SK-N-DZ (cell line): ENCODE results near the genes CDKN2B and TAF1L.

DNA sequence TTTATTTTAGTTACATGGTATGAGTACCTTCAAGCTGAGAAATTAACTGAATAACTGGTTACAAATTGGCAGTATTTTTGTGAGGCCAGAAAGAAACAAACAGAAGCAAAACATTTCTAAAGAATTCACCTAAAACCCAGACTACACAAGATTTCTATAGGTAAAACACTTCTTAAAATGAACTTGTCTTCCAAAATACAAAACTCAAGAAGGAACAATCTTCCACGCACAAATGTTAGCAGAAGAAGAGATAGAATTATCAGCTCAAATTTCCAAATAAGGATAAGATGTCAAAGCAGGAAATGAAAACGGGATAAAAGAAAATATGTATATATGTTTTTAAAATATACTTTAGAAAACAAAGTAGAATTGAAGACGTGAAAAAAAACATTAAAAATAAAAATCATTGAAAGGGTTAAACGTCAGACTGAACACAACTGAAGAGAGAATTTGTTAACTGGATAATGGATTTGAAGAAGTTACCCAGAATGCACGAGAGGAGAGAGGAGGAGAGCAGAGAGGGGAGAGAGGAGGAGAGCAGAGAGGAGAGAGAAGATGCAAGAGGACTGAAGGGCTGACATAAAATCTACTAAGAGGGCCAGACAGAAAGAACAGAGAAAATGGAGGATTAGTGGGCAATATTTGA, 68.6 kb downstream of the CDKN2A start:
RAMPAGE:
- cytosol, long total RNA = no peak
- nucleus, long total RNA = no peak

GRCh38 chr9:21986811-21987123, 12.1 kb upstream of the CDKN2A start:
RAMPAGE:
- cytosol, long total RNA = no peak
- nucleus, long total RNA = no peak

GRCh38 chr9:21994217-21994496, 14.9 kb downstream of the CDKN2B start:
RAMPAGE:
- cytosol, long total RNA = no peak
- nucleus, long total RNA = start-site peak on the minus strand at chr9:21994352-21994447, 151 and 76 reads in 2 replicates

DNA sequence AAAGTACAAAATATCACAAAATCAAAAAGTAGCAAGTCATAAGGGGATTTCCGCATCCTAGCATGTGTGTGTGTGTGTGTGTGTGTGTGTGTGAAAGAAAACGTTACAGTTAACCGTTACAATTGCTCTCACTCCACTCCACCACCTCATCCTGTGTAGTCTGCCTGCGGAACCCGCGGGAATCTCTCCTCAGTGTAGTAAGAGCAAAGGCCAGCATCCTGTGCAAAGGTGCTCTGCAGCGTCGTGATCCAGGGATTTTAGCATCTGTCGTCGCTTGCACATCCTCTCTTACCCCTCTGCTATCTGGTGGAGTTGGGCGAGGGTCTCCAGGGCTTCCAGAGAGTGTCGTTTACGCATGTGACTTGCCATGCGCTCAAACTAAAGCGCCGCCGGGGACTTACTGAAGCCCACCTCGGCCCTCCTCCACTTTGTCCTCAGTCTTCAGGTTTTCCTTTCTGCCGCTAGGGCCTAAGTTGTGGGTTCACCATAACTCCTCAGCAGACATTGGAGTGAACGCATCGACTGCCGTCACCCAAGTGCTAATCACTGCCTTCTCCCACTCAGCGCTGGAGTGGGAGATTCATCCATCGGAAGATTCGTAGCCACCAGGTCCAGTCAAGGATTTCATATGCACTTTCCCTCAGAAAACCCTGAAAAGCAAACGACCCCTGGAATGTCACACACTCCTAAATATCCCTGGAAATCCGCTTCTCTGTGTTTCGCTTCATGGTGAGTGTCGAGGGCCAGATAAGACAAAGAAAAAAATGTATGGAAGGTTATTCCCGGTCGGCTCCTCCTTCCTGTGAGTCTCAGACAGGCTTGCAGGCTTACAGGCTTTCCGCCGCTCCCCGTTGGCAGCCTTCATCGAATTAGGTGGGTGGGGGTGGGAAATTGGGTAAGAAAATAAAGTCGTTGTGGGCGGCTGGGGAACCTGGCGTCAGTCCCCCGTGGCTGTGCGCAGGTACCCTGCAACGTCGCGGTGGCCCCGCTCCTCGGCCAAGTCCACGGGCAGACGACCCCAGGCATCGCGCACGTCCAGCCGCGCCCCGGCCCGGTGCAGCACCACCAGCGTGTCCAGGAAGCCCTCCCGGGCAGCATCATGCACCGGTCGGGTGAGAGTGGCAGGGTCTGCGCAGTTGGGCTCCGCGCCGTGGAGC, 3.7 kb downstream of the CDKN2B start:
RAMPAGE:
- cytosol, long total RNA = no peak
- nucleus, long total RNA = no peak

GRCh38 chr9:22009039-22009663, at the start of gene CDKN2B:
TSS of gene CDKN2B (minus strand) at chr9:22009305.
RAMPAGE:
- cytosol, long total RNA = no peak
- nucleus, long total RNA = no peak

DNA sequence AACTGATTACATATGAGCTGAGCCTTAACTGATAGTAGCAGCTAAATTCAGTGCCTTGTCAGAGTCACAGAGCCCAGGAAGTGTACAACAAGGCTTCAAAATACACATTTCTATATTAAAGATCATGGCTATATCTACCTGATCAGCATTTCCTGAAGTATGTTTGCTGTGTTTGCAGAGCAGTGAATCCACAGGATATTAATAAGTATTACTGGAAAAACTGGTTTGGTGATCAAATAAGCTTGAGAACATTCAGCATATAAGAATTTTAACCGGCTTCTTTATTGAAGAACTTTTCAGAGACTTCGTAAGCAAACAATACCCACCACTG, 227.1 kb downstream of the ELAVL2 start:
RAMPAGE:
- cytosol, long total RNA = no peak
- nucleus, long total RNA = no peak

RAMPAGE:
- cytosol, long total RNA = no peak
- nucleus, long total RNA = no peak
These were observed 1.2 kb downstream of the C9orf72 start for GRCh38 chr9:27572141-27572485.

DNA sequence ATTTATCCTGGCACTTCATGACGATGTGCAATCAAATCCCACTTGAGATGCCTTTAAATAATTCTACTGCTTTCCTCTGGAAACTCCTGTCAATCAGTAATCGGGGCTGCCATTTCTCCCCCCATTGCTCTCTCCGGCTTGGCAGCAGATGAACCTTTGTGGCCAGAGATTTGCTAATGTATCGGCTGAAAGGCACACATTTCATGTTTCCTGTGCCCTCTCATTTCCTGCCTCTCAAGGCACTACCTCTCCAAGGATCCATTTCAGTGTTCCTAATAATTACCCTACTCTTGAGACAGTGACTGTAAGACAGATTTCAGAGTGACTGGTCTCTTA, 291.9 kb upstream of the C9orf72 start:
RAMPAGE:
- cytosol, long total RNA = no peak
- nucleus, long total RNA = no peak

GRCh38 chr9:32541625-32542487, 10.3 kb upstream of the SMIM27 start:
RAMPAGE:
- cytosol, long total RNA = no peak
- nucleus, long total RNA = no peak

DNA sequence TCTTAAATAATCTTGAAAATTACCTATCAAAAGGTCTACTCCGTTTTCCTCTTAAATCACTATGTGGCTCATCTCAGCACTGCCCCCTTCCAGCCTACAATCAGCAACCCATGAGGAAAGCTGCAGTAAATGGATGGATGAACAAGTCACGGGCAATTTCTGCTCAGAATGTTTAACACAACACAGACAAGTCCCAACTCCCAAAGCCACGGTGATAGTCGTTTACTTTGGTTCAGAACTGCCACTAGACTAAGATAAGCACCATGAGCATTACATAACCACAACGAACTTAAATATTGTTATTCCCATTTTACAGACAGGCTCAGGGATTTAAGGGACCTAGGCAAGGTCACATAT, 2.0 kb upstream of the SMIM27 start:
RAMPAGE:
- cytosol, long total RNA = no peak
- nucleus, long total RNA = no peak

DNA sequence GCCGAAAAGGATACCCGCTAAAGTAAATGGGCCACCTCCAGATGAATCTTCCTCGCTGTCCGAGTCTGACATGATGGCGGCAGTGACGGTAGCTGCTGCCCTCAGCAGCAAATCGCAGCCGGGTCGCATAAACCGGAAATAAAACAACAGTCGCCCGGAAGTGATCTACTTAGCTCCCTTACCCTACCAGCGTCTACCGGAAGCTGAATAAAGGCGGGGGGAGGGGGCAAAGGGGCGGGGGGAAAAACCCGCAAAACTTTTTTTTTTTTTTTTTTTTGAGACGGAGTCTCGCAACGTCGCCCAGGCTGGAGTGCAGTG, at the start of gene TAF1L:
Gene TAF1L (minus strand): TSS at position 219 of the 318 bp plus-strand sequence.
RAMPAGE:
- cytosol, long total RNA = no peak
- nucleus, long total RNA = no peak

DNA sequence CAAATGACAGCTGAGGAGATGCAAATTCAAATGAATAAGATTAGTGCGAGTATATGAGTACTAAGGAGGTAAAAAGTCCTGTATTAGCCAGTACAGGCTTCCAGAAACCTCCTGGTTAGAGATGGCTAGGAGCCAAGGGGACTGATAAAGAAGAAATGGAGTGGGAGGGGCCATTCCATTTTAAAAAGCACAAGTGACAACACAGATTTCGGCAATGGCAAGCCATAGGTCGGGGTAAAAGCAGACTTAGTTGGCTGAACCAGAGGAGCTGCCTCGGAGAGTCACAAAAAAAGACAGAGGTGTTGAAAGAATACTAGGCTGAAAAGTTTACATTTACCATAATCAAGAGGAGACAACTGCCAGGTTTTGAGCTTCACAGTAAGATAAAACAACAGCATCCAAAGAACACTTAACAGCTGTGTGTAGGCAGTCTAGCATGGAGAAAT, 9.1 kb downstream of the APTX start:
RAMPAGE:
- cytosol, long total RNA = no peak
- nucleus, long total RNA = no peak

GRCh38 chr9:33000710-33001079, 733 bp downstream of the APTX start:
RAMPAGE:
- cytosol, long total RNA = no peak
- nucleus, long total RNA = no peak

DNA sequence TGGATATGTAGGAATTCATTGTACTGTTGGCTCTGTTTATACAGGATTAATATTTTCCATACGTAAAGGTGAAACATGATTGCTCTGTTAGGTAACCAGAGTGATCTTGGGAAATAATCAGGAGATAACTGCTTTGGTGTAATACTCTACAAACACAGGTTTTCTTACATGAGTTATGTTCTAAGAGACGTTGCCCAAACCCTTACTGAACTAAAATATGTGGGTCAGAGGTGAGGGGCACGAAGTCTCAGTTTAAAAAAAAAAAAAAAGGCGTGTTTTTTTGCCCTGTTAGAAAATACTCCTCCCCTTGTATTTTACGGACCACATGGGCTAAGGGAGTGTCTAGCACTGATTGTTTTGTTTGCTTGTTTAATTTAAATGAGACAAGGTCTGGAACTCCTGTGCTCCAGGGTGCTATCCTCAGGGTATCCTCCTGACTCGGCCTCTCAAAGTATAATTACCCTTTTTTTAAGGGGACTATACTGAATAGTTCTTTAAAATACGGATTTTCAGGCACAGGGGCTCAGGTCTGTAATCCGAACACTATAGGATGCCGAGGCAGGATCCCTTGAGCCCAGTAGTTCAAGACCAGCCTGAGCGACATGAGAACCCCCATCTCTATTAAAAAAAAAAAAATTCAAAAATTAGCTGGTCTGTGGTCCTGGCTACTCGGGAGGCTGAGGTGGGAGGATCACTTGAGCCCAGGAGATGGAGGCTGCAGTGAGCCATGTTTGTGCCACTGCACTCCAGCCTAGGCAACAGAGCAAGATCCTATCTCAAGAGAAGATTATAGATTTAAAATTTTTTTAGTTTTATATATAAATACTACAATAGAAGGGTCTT, 8.1 kb downstream of the DNAJA1 start:
RAMPAGE:
- cytosol, long total RNA = no peak
- nucleus, long total RNA = no peak

RAMPAGE:
- cytosol, long total RNA = no peak
- nucleus, long total RNA = no peak
These were observed 17.3 kb downstream of the DNAJA1 start for GRCh38 chr9:33042188-33042890.

DNA sequence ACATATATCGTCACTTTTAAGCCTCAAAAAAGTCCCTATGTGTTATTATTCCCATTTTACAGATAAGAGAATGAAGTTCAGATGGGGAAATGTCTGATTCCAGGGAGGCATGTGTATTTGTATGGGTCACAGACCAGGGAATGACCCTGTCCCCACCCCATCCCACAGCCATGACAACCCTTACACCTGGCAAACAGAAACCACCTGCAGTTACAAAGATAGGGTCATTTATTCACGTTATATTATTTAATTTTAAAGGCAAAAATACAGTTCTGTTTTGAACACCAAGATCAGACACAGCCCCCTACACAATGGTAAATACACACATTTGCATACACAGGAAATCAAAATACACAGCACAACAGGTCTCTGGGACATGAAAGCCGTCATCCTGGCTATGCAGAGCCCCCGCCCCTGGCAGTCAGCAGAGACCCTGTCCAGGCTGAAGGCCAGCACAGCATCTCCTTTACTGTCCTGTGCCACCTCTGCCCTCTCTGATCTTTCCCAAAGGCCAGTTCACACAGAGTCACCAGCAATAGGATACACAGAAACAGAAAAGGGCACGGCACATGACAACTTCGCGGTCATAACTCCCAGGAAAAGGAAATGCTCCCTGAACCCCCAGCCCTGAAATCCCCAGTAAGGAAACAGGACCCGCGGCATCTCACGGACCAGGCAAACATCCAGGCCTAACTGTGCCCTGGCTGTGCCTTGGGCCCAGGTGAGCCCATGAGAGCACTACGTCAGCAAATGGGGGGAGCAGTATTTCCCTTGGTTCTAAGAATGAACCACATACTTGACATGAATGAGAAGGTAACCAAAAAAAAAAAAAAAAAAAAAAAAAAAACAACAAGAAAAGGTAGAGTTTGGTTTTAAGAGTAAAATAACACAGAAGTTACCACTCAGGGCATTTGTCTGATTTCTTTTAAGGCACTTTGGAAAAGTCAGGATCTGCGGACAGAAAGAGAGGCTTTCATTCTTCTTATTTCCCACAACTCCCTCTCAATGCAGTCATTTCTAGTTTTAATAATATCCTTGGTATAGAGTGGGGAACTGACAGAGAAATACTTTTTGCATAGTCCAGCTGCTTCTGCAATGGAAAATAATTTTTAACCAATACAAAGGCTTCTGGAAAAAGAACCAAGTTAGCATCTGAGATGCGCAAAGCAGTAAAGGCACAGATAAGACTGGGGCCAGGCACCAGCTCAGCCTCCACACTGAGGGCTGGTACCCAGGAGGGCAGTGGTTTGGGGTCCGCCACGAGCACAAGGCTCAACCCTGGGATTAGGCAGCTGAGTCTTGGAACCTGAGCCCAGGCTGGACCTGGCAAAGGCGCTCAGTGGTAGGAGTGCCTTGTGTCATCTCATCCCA, 34.4 kb upstream of the SMU1 start:
RAMPAGE:
- cytosol, long total RNA = no peak
- nucleus, long total RNA = no peak

RAMPAGE:
- cytosol, long total RNA = no peak
- nucleus, long total RNA = no peak
These were observed 37.4 kb upstream of the SMU1 start for GRCh38 chr9:33113631-33114459.

GRCh38 chr9:33137911-33139061, 28.9 kb downstream of the B4GALT1 start:
RAMPAGE:
- cytosol, long total RNA = no peak
- nucleus, long total RNA = no peak

DNA sequence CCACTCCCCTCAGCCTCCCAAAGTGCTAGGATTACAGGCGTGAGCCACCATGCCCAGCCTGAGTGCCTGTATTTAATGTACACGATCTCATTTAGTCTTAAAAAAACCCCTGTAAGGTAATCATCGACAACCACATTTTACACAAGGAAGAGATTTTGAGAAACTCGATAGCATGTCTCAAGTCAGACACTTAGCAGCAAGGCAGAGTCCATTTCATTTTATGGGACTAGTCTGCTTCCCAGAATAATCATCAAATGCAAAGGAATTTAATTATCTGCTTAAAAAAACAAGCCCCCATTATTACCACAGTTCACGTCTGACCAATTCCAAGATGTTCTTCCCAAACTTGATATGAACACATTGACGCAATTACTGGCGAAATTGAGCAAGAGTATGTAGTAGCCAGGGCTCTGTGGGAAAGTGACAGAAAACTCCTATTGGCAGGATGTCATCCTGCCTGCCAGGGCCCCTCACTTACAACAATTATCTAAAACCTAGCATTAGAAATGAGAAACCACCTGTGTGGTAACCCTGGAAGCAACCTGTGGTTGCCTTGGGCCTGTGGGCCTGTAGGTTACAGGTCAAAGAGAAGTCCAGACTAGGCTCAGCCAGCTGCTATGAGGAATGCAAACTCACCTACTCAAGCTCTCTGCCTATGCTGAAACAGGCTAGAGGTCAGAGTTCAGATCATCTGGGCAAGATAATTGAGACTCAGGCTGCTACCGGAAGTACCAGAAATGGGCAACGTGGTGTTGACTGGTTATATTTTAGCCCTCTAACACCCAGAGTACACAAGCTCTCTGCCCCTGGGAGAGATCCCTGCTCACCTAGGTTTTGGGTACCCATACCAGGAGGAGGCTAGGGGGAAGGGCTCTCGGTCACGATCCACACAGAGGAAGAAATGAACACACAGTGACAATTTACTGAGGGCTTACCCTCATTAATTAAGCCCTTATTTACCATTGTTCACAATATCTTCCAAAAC, 1.6 kb downstream of the B4GALT1 start:
RAMPAGE:
- cytosol, long total RNA = no peak
- nucleus, long total RNA = no peak

DNA sequence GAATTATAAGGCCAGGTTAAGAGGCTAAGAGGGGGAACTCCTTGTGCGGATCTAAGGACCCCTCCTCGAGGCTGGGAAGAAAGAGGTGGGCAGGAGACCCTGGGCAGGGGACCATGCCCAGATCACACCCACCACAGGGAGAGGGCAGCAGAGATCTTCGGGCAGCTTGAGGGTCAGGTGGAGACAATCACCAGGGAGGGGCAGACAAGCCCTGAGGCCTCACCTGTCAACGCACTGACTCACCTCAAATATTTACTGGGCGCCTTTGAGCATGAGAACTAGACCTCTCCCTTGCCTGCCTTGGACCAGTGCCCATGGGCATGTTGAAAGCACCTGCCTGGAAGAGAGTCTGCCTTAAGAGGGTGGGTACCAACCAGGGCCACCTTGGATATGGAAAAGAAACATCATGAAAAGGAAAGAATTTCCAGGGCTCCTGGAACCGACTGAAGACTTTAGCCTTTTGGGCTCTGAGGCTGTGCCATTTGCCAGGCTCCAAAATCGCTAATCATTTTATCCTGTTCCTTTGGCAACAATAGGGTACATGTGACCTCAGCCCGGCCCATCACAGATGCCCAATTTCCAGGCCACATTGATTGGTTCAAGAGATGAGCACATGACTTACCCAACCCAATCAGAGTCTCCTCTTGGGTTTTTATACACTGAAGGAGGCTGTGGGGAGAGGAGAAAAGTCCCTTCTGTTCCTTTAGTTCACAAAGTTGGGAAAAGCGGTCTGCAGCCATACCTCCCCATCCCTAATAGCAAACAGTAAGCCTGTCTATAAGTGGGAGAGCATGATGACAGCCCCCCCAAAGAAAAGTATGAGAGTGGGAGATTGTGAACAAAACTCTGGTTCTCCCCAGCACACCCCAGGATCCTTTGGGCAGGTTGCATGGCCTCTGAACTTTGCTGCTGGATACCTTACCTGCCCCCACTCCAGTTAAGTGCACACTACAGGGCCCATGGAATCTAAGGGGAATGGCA, 10.3 kb upstream of the SPINK4 start:
RAMPAGE:
- cytosol, long total RNA = no peak
- nucleus, long total RNA = no peak